HT1080 (cell line): ENCODE measurements around the genes METAP1, ADH7 and DDIT4L.

DNA sequence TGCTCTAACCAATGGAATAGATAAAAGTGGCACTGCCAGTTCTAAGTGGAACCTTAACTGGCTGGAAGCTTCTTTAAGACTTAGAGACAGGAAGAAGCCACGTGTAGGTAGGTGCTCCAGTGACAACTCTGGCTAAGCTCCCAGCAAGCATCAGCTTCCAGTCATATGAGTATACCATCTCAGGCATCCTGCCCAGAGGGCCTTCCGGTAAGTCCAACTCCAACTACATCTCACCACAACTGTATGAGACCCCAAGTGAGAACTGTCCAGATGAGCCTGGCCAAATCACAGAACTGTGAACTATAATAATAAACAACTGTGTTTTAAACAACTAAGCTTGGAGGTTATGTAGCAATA is 4.5 kb downstream of the TSPAN5 start:
RAMPAGE:
- cytosol, long total RNA, result no peak
- long total RNA, result no peak
- nucleus, long total RNA, result no peak

DNA sequence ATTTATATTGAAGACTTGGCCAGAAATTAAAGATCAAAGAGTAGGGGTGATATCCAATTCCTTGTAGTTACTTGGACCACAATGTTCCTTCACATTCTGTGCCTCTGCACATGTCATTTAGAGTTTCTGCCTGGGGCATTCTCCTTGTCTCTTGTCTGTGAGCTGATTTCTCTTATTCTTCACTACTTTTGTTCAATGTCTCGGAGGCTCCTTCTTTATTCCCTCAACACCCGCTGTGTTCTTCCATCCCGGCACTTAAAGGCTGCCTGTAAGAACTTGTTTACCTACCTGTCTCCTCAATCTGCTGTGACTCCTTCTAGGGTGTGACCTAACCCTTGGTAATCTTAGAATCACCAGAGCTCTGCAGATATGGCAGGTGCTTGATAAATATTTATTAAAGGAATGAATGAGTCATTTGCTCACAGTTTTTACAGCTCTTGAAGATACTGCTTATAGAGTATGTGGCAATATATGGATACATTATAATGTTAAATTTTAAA is 3.2 kb upstream of the TSPAN5 start:
RAMPAGE:
- cytosol, long total RNA, result no peak
- long total RNA, result no peak
- nucleus, long total RNA, result no peak

RAMPAGE:
- cytosol, long total RNA, result no peak
- long total RNA, result no peak
- nucleus, long total RNA, result no peak
Observed at GRCh38 chr4:98688771-98689307, 30.4 kb upstream of the TSPAN5 start.

DNA sequence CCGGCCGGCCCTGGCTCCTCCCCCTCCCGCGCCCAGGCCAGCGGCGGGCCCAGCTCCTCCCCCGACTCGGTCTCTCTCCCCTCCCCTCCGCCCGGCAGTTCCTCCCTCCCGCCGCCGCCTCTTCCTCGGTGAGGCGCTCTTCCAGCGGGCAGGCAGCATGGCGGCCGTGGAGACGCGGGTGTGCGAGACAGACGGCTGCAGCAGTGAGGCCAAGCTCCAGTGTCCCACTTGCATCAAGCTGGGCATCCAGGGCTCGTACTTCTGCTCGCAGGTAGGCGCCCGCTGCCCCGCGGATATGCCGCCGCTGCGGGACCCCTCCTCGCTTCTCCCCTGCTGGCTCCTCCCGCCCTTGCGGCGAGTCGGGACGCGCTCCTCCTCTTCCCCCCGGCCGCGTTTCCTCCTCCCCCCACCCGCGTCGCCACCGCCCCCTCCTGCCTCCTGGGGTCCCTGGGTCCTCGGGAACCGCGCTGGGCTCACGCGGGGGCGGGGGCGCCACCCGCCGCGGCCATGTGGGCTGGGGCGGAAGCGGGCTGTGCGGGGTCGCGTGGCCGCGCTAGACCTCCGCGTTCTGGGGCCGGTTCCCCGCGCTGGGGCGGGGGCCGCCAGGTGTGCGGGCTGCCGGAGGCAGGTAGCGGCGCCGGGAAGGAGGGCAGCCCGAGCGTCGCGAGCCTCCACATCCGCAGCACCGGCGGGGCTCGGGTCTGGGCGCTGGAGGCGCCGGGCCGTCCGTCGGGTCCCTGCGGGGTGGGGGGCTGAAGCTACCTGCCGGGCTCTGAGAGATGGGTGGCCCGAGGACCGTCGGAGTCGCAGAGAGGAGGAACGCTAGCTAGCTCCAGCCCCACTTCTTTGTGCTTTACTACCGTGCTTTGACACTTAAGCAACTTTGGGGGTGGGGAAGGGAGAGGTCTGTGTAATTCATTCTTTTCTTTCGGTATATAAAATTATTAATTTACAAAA is at the start of gene METAP1:
METAP1 (plus strand) TSS at position 125 of the 957 bp plus-strand sequence.
RAMPAGE:
- cytosol, long total RNA, result start-site peak on the plus strand centred at position 125 of the sequence, 48 bp wide, 1,455 and 1,743 reads in 2 replicates
- long total RNA, result start-site peak on the plus strand centred at position 124 of the sequence, 47 bp wide, 816 reads
- nucleus, long total RNA, result start-site peak on the plus strand centred at position 123 of the sequence, 59 bp wide, 636 and 285 reads in 2 replicates

DNA sequence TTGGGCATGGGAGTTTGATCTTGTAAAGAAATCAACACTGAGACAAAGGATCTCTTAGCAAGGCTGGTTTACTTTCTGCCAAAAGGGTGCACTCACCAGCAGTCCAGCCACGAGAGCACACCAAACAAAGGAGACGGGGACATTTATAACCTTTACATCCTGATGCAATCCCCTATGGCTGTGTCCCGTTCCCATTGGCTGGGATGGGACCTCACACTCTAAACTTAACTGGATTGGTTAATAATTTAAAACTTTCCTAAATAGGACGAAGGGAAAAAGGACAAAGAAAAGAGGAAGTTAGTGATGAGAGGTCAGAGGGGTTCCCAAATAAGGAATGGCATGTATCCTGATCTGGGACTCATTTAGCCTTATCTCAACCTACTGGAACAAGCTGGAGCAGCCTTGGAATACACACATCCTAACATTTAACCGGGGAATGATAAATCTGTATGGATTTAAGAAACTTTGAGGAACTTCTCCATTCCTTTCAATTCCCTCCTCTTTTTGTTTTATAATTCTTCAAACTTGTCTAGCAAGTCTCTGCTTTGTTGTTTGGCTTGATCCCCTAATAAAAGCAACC is 18.0 kb downstream of the METAP1 start:
RAMPAGE:
- cytosol, long total RNA, result no peak
- long total RNA, result no peak
- nucleus, long total RNA, result no peak

RAMPAGE:
- cytosol, long total RNA, result no peak
- long total RNA, result no peak
- nucleus, long total RNA, result no peak
Observed at GRCh38 chr4:99043252-99043828, 45.2 kb downstream of the ADH5 start.

DNA sequence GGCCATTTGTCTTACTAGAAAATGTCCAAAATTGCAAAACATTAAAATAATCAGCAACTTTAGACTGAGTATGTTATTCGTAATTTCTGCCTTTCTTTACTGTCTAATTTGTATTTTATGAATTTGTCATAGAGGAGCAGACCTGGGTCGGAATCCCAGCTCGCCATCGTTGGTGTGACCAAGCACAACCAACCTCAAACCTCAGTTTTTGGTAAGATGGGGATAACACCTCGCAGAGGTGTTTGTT is 785 bp downstream of the ADH5 start:
RAMPAGE:
- cytosol, long total RNA, result no peak
- long total RNA, result no peak
- nucleus, long total RNA, result no peak

DNA sequence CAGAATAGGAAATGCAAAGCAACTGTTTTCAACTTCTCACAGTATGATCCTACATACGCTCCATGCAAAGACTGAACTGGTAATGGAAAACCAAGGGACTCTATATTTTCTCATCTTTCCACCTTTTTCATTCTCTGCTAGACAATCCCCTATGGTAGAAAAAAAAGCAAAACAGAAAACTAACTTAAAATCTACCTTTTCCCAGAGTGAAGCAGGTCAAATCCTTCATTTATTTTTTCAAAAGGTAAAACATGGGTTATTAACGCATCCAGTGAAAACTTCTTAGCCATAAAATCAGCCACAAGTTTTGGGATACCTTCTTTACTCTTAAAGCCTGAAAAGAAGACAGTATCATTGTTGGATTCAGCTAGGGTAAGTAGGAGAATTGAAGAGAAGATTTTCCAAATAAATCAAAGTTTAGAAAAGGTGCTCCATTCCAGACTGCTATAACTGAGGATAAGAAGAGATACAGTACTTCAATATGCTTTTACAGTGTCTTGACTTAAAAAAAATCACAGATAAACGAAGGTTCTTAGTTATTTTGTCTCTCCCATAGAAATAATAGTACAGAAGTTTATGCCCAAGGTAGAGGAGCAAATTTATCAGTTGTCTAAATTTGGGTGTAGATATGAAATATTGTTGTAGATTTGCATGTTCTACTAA is 10.5 kb downstream of the ADH1B start:
RAMPAGE:
- cytosol, long total RNA, result no peak
- long total RNA, result no peak
- nucleus, long total RNA, result no peak

DNA sequence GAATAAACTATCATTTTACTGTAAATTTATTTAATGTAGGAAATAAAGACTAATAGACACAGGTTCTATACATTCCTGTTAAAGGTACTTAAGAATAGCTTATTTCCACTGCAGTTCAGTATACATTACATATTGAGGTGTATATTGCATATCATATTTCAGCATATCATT is 276 bp downstream of the ADH1B start:
RAMPAGE:
- cytosol, long total RNA, result no peak
- long total RNA, result no peak
- nucleus, long total RNA, result no peak

GRCh38 chr4:99323550-99324151 is 2.5 kb upstream of the ADH1B start:
RAMPAGE:
- cytosol, long total RNA, result no peak
- long total RNA, result no peak
- nucleus, long total RNA, result no peak

DNA sequence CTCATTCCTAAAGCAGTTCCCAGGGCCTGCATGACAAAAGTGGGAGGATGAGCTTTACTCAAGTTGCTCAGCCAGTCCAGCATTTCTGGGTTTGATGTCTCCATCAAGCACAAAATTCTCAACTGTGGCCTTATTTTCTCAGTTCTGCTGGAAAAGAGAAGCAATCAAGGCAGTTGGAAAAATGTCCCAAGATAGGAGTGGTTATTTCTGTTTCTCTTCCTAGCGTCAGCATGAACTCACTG is 29.8 kb downstream of the ADH7 start:
RAMPAGE:
- cytosol, long total RNA, result no peak
- long total RNA, result no peak
- nucleus, long total RNA, result no peak

DNA sequence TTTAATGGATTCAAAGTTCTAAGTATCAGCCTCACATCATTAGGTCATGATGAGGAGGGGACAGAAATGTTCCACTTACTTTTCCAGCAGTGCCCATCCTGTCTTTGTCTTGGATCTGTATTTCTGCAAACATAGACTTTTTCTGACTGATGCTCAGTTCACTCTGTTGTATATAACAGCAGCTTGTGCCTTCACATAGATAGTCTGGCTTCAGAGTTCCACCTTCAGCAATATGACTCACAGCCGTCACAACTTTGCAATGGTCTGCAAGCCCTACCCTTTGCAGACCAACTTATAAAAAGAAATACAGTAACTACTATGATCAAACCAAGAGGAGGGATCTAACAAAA is at the start of gene ADH7:
ADH7 (minus strand) TSS at position 206 of the 350 bp plus-strand sequence.
RAMPAGE:
- cytosol, long total RNA, result no peak
- long total RNA, result no peak
- nucleus, long total RNA, result no peak

RAMPAGE:
- cytosol, long total RNA, result no peak
- long total RNA, result no peak
- nucleus, long total RNA, result no peak
Observed at GRCh38 chr4:99572494-99573263, 1.9 kb upstream of the MTTP start.

DNA sequence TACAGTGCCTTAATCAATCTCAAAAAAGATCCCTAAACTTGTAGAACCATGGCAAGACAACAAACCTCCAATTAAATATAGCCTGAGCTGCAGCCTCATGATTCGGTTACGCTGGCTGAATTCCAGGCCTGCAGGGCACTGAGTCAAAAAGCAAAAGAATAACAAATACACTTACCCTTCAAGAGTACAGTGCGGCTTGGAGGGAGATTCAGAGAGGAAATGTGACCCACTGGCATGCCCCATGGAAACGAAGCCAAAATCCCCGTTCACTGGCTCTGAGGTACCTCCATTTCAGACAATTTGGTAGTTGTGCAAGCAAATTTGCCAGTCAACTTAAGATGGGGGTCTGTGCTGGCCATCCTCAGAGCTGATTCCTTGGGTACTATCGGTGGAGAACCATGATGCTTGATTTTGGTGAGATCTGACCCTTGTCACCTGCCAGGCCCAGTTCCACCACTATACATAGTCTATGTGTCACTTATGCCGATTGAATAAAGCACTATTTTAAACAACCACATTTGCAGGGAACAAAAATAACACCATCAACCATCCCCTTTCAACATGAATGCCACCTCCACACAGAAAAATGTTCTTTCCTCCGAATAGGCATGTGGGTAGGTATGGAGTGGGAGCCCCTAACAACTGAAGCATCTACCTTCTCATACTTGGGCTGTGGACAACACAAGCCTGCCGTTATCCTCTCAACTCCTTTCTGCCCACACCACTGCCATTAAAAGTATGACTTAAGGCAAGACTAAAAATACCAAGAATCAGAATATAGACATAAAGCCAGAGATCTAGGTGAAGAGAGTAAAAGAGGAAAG is 2.1 kb downstream of the C4orf54 start:
RAMPAGE:
- cytosol, long total RNA, result no peak
- long total RNA, result no peak
- nucleus, long total RNA, result no peak

RAMPAGE:
- cytosol, long total RNA, result no peak
- long total RNA, result no peak
- nucleus, long total RNA, result no peak
Observed at GRCh38 chr4:99855634-99856131, 38.5 kb downstream of the LAMTOR3 start.

GRCh38 chr4:100190368-100191151 is at the start of gene DDIT4L:
Gene DDIT4L (minus strand): TSS chr4:100190468.
RAMPAGE:
- cytosol, long total RNA, result no peak
- long total RNA, result no peak
- nucleus, long total RNA, result no peak

GRCh38 chr4:100216883-100217446 is 26.7 kb upstream of the DDIT4L start:
RAMPAGE:
- cytosol, long total RNA, result no peak
- long total RNA, result no peak
- nucleus, long total RNA, result no peak

DNA sequence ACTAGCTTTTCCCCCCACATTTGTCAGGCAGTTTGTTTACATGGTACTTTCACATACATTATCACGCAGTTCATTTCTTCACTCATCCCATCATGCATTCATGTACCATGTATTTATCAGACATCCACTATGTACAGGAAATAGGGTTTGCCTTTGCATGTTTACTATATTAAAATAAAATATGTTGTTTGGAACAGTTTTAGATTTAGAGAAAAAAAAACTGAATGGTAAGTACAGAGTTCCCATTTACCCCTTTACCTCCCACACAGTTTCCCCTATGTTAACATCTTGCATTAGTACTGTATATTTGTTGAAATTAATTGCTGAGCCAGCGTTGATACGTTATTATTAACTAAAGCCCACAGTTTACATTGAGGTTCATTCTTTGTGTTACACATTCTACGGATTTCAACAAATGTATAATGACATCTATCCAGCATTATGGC is 70.8 kb downstream of the PPP3CA start:
RAMPAGE:
- cytosol, long total RNA, result no peak
- long total RNA, result no peak
- nucleus, long total RNA, result no peak

DNA sequence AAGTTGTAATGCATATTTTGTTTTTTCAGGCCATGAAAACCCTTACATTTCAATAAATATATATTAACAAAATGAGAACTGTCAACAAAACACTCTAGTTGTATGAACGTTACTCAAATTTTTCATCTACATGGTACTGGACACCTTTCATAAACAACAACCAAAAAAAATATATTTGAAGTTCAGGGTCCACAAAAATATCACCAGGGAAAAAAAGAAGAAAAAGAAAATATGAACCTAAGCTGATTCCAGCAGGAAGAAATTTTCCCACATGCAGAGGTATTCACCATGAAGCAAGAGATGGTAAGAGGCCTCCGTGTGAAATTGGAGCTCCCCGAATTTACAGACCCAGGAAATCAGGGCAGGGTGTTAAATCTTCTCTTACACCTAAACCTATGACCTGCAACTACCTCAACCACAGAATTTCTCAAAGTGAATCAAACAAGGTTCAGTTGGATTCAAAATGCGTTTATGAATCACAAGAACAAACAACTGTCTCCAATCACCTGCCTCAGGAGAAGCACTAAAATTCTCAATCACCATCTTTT is 19.5 kb downstream of the PPP3CA start:
RAMPAGE:
- cytosol, long total RNA, result no peak
- long total RNA, result no peak
- nucleus, long total RNA, result no peak

GRCh38 chr4:101346456-101346705 is 945 bp downstream of the PPP3CA start:
RAMPAGE:
- cytosol, long total RNA, result no peak
- long total RNA, result no peak
- nucleus, long total RNA, result no peak